PFSK-1 (cell line): ENCODE measurements around the genes CDRT4, TNFRSF13B and PLD6.

GRCh38 chr17:14299084-14300032, 1.5 kb upstream of the HS3ST3B1 start:
- RRBS, result 5% methylated on average over 10 of the region's 55 CpGs

DNA sequence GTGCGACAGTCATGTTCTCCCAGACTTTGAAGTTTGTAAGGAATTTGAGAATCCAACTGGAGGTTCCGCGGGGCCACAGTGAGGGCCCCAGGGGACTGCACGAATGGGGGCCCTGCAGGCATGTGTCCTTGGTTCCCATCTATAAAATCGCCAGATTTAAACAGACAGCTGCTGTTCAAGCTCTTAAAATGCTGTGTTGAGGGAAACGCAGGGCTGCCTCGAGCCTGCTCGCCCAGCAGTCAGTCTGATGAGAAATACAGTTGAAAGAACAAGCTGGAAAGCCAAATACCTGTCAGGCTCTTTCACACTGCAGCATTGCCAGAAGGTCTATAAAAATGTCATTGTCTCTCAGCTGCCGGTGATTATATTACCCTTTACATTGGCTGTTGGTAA, 152.0 kb downstream of the PMP22 start:
- RRBS, result no CpG with 5 or more reads among the region's 9 CpGs

DNA sequence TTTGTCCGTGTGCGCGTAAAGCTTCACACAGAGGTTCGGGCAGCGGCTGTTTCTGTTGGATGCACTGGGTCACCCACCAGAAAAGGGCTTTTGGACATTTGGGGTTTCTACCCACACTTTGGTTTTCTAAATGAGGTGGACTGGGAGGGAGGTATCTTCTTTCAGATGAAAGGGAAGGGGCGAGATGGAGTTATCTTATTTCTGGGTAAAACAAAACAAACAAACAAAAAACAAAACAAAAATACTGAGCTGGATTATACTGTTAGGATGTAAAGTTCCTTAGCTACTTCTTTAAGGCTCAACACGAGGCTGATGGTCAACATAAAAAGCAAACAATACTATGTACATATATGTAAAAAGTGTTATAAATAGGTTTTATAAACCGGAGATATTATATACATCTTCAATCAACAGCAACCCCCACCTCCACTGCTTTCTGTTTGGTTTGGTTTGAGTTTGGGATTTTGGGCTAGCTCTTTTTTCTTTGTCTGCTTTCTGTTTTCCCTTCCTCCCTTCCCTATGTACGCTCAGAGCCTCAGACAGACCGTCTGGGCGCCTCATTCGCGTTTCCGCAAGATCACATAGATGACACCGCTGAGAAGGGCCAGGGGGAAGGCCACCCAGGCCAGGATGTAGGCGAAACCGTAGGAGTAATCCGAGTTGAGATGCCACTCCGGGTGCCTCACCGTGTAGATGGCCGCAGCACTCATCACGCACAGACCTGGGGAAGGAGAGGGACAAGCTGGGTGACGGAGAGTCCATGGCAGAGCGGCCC, 34.6 kb downstream of the PMP22 start:
- RRBS, result 51% methylated on average over 4 of the region's 24 CpGs

- RRBS, result 13% methylated on average over 3 of the region's 7 CpGs
These were observed 28.8 kb downstream of the PMP22 start for GRCh38 chr17:15236189-15236938.

- RRBS, result no CpG with 5 or more reads among the region's 8 CpGs
These were observed 36.2 kb upstream of the TEKT3 start for GRCh38 chr17:15377435-15378104.

GRCh38 chr17:15463340-15463976, 4.0 kb downstream of the CDRT4 start:
- RRBS, result 28% methylated on average over 2 of the region's 10 CpGs

- RRBS, result no CpG with 5 or more reads among the region's 6 CpGs
These were observed at the start of gene CDRT4 for GRCh38 chr17:15467364-15467974. CDRT4 (minus strand) TSS chr17:15467621.

DNA sequence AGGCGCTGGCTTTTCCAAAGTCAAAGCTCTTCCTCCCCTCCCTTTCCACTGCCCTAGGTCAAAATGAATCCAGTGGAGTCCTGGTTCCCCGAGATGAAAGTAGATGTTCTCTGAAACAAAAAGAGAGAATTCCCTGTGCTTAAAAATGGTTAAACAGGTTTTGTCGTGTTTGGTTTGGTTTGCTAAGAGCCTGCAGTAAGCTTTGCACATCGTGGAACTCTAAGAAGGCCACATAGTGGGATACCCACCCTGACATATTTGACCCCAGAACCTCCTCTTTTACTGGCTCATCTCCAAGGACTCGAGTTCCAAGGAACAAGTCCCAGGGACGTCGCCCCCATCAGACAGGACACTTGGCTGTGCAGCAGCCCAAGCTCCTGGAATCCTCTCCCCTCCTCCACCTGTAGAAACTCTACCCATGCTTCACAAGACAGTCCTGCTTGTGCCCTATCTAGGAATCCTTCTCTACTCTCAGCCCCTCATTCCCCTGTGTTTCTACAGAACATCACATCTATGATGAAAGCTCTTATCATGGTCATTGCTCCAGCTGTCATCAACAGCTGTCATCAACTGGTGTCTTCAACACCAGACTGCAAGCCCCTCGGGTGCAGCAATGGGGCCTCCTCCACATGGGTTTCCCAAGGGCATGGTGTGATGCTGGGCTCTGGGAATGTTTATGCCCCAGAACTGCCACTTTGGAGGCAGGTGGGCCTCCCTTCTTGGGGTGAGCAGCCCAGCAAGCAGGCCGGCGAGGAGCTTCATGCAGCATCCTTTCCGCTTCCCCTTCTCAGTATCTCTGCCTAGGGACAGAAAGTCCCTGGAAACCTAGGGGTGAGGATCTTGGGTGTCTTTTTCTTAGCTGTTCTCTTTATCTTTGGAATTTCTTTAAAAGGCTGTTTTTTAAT, 21.1 kb upstream of the CDRT4 start:
- RRBS, result no CpG with 5 or more reads among the region's 11 CpGs

DNA sequence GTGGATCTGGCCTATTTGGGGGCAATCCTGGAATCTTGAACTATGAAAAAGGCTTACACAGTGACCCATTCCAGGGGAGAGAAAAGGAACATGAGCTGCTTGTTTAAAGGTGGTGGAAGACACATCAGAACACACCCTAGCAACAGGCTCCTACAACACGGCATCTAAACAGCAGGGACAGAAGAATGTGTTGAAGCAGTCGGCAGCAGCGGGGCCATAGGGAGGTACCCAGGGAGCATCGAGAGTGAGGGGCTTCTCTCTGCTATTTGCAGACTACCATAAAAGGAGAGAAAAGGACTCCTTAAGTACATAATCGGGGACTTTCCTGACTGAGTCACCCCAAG, 26.3 kb upstream of the FBXW10B start:
- RRBS, result no CpG with 5 or more reads among the region's 5 CpGs

DNA sequence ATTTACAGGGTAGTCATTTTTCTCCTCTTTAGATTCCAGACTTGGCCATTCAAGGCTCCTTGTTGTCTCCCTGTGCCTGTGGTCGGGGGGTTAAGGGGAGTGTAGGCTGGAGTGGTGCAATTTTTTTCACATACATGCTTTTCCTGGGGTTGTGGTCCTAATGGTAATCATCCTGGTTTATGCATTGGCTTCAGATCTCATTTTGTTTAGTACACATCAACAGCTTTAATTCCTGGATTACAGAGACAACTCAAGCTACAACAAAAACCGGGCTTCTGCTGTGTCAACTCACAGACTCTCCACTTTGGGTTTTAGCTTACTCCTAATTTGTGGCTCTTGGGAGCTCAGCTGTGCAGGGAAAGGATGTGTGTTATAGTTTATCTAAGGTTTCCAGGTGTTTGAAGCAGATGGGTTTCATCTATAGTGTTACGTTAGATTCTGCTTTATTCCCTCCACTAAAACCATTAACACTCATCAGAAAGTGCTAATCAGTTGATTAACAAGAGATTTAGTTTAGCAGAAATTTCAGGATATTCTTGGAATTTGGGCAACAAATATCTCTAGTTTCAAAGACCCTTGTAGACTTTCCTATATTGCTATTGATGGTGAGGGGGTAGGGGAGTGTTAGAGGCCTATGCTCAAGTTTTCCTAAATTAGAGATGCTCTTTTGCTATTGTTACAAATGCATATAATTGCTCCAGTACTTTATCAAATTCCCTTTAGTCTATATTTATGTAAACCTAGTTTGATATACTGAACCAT, 22.5 kb downstream of the TTC19 start:
- RRBS, result no CpG with 5 or more reads among the region's 3 CpGs

GRCh38 chr17:16115613-16116051, 99.7 kb downstream of the NCOR1 start:
- RRBS, result no CpG with 5 or more reads among the region's 3 CpGs

DNA sequence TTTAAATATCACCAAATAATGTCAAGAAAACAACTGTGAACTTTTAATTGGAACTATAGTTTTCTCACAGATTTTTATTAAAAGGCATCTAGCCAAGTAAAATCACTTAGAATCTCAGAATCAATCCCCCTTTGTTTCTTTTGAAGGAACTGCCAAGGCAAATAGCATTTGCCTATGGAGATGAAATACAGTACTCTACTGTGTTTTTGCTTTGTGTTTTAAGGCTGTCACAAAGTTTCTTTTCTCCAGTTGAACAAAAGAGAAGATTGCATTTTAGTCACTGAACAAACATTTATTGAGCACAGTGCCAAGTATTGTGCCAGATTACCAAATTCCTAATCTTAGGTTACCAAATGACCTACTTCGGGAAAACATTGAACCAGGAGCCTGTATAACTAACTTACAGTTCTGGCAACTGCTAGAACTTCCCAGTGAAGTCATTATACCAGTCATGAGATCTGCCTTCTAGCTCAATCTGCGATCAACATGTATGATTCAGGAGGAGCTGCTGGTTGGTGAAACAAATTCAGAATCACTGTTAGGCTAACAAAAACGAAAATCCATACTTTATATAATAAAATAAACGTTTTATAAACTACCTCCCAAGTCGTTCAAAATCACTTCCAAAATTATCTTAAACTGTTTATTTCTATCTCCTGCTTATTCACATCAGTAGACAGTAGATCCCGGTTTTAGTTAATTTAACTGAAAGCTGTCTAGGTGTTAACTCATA, 2.9 kb upstream of the UBB start:
- RRBS, result no CpG with 5 or more reads among the region's 6 CpGs

GRCh38 chr17:16434541-16435014, 19.2 kb downstream of the TRPV2 start:
- RRBS, result no CpG with 5 or more reads among the region's 10 CpGs

GRCh38 chr17:16436051-16436947, 20.9 kb downstream of the TRPV2 start:
- RRBS, result no CpG with 5 or more reads among the region's 13 CpGs

- RRBS, result no CpG with 5 or more reads among the region's 3 CpGs
These were observed 106.1 kb downstream of the TNFRSF13B start for GRCh38 chr17:16865801-16866157.

- RRBS, result 89% methylated on average over 4 of the region's 14 CpGs
These were observed at the start of gene TNFRSF13B for GRCh38 chr17:16971912-16972431. TNFRSF13B (minus strand) TSS chr17:16972118.

- RRBS, result no CpG with 5 or more reads among the region's 12 CpGs
These were observed 1.7 kb upstream of the TNFRSF13B start for GRCh38 chr17:16973505-16974110.

DNA sequence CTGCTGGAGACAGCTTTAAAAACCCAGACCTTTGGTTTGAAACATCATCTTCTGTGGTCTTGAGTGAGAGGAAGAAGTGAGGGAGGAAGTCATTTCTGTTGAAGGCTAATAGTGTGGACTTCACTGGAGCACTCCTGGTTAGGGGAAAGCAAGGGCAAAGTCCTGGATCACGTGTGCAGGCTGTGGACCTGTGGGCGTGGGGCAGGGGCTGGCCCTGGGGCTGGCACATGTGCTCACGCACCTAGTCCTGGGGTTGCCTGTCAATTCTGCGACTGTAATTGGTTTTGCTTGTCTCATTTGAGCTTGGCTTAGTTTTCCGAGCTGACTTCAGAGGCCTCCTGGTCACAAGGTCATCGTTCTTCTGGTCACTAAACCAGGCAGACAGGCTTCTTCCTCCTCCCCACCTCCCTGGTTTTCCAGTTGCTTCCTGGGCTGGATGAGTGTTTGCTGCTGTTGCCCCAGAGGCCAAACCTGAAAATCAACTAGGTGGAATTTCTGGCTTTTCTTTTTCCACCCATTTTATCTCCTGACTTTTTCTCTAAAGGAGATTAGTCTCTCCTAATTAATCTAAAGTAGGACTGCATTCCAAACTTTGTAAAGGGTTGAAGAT, 36.1 kb downstream of the MPRIP start:
- RRBS, result no CpG with 5 or more reads among the region's 6 CpGs

GRCh38 chr17:17205044-17205781, 920 bp downstream of the PLD6 start:
- RRBS, result 1% methylated on average over 12 of the region's 38 CpGs

GRCh38 chr17:17206060-17207162, at the start of gene PLD6:
PLD6 (minus strand) TSS chr17:17206333.
- RRBS, result no CpG with 5 or more reads among the region's 96 CpGs